Metastatic Liver Carcinoma in the Lung (tissue), 2 donors: ENCODE measurements around a stretch of chr16.

DNA sequence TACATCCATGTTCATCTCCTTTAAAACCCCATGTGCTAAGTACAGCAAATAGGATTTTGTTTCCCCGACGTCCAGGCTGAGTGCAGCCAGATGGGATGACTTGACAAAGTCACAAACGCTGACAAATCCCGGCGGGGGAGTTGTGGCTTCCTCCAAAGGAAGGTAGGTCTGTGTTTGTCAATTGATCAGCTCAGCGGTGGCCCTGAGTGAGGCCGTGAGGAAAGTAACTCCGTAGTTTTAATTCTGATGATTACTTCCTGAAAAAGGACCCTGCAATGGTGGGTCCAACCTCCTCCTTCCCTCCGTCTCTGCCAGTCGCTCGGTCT lies 209.6 kb upstream of the FOXF1 start:
- PRO-cap, 2 experiments = no peak in any of the 2 experiments

- PRO-cap, 2 experiments = no peak in any of the 2 experiments
Measured at GRCh38 chr16:86415181-86415729, 95.1 kb upstream of the FOXF1 start.

- PRO-cap, 2 experiments = no peak in any of the 2 experiments
Measured at GRCh38 chr16:86466469-86467112, 43.7 kb upstream of the FOXF1 start.

- PRO-cap, 2 experiments = no peak in any of the 2 experiments
Measured at GRCh38 chr16:86467113-86467669, 43.1 kb upstream of the FOXF1 start.

GRCh38 chr16:86479371-86479817 lies 30.9 kb upstream of the FOXF1 start:
- PRO-cap, 2 experiments = no peak in any of the 2 experiments

- PRO-cap, 2 experiments = no peak in any of the 2 experiments
Measured at GRCh38 chr16:86488278-86488914, 21.9 kb upstream of the FOXF1 start.

GRCh38 chr16:86497623-86498256 lies 12.6 kb upstream of the FOXF1 start:
- PRO-cap, 2 experiments = peak in 1 of 2 experiments; most common plus-strand start chr16:86497833 (in 1); most common minus-strand start chr16:86497730 (in 1)

GRCh38 chr16:86498257-86499452 lies 11.7 kb upstream of the FOXF1 start:
- PRO-cap, 2 experiments = peak in 1 of 2 experiments; most common plus-strand start chr16:86498801 (in 1); most common minus-strand start chr16:86498519 (in 1)

DNA sequence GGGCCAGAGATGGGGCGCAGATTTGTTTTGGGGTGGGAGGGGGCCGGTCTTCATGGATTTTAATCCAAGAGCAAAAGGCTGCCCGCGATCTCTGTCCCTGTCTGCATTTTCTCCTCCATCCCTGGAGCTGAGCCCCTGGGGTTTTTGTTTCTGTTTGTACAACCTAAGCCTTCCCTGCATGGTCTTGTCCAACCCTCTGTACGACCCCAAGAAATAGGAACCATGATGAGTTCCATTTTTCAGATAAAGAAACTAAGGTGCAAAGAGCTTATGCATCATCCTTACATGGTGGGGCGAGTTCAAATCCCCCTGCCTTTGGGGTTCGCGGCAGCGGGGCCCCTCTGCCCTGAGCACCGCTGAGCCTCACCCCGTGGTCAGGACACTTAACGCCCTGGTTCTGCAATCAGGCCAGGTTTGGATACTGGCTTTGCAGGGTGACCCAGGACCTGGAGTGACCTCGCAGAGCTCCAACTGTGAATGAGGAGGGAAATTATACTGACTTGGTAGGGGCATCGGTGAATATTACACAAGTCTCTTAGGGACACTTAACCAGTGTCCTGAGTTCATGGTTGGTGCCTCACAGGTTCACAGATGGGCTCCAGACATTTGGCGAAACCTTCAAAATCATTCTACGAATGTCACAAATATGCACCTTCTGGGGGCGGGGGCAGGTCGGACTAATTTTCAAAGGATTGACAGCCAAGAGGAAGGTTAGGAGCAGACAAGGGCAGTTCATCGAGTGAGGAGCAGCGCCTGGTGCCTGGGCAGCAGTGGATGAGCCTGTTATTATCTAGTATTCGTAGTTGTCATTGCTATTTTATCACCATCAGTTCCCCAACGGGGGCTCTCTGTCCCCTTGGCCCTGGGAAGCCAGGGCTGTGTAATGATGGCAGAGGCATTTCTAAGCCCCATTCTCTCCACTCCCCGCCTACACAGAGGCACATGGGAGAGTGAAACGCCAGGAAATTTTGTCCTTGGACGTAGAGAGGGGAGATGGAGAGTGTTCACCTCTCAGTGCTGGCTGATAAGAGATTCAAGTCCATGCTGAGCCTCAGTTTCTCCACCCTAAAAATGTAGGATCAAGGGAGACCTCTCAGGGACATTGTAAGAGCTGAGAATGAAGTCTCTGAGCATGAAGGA lies 4.0 kb upstream of the FOXF1 start:
- PRO-cap, 2 experiments = no peak in any of the 2 experiments

- PRO-cap, 2 experiments = no peak in any of the 2 experiments
Measured at GRCh38 chr16:86507199-86507893, 3.0 kb upstream of the FOXF1 start.

DNA sequence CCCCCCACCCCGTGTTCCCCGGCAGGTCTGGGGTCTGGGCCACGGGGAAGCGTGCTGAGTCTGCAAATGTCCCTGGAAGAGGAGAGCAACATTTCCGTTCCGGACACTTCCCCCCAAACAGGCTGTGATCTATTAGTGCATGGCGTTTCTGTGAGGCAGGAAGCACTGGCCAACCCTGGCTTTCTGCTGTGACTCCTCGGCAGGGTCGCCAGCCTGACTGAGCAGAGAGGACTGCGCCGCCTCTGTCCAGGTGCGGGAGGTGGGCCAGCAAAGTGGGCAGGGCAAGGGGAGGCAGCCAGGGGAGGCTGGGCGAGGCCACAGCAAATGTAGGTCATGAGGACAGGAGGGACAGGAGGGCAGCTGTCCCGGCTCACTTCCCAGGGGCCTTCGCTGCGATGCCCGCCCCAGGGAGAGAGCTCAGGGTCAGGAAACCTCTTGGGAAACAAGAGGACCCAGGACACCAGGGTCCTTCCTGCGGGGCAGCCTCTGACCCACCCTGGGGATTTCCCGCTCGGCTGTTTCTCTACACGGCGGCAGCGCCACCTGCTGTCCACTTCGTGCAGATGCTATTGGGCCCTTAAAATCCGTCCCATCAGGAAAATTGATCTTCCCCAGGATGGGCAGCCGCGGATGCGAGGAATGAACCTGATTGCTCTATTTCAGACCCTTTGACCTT lies 9.5 kb downstream of the FOXF1 start:
- PRO-cap, 2 experiments = no peak in any of the 2 experiments

GRCh38 chr16:86569934-86570285 lies 3.3 kb downstream of the FOXC2 start:
- PRO-cap, 2 experiments = no peak in any of the 2 experiments

DNA sequence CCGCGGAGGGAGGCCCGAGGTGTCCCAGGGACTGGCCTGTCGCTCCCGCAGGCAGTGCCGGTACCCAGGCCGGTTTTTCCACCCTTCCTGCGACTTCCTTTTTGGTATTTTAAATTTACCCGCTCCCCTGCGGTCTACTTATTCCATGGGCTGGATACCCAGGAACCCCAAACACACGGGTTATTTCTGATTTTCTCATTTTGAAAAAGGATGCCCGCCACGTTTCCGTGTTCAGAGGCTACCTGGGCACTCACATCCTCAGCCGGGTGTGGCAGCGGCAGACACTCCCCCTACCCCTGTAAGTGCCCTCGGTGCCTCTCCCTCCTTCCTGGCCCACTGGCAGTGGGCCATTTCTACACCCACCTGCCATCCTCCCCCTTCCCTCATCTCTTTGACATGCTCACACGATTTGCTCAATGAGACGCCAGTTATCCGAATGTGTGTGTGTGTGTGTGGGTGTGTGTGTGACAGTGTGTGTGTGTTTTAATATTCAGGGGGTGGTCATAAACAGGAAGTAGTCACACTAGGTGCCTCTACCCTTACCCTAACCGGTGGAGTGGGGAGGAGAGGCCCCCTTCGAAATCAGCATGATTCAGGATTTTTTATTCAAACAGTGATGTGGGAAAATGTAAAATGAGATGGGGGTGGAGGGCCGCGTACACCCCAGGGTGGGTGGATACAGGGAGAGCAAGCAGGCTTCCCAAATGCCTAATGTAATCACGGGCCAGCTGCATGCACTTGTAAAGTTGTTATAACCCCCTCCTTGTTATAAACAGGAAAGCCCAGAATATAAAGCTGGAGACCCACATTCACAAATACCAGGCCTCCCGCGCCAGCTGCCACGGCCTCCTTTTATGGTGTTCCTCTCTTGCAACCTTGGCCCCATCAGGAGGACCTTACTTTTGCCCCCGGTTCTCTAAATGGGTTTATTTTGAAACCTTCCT lies 1.3 kb upstream of the FOXL1 start:
- PRO-cap, 2 experiments = no peak in any of the 2 experiments

GRCh38 chr16:86579020-86580101 lies 1.0 kb downstream of the FOXL1 start:
- PRO-cap, 2 experiments = peak in 1 of 2 experiments; most common plus-strand start chr16:86579211 (in 1); most common minus-strand start chr16:86579122 (in 1)

DNA sequence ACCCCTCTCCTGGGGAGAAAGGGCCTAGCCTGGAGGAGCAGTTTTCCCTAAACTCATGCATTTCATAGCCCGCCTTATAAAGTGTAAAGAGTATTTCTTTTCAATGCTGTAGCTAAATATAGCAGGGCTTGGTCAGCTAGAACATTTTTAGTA lies 7.8 kb downstream of the FOXL1 start:
- PRO-cap, 2 experiments = no peak in any of the 2 experiments

DNA sequence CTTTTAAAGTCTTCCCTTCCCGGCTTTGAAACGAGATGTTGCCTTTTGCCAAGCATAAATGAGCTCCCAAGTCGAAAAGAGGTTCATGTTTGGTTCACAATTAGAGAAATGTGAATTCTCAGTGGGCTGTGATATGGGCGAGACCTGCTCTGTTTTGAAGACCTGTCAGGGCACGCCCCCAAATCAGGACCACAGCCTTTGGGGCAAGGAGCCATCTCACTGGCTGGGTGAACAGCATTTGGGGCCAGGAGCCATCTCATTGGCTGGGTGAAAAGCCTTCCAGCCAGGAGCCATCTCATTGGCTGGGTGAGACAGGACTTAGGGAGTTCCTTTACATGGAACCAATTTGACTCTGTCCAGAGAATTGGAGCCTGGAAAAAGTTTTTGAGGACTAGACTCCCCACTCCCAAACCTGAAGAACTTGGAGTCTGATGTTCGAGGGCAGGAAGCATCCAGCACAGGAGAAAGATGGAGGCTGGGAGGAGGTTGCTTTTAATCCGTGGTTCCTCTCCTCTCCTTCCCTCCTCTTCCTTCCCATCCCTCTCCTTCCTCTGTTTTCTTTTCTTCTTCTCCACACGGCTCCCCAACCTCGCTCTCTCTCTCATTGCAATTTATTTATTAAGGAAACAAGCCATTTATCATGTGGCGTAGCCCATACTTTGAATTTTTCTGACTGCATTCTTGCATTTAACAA lies 19.6 kb downstream of the FOXL1 start:
- PRO-cap, 2 experiments = no peak in any of the 2 experiments

DNA sequence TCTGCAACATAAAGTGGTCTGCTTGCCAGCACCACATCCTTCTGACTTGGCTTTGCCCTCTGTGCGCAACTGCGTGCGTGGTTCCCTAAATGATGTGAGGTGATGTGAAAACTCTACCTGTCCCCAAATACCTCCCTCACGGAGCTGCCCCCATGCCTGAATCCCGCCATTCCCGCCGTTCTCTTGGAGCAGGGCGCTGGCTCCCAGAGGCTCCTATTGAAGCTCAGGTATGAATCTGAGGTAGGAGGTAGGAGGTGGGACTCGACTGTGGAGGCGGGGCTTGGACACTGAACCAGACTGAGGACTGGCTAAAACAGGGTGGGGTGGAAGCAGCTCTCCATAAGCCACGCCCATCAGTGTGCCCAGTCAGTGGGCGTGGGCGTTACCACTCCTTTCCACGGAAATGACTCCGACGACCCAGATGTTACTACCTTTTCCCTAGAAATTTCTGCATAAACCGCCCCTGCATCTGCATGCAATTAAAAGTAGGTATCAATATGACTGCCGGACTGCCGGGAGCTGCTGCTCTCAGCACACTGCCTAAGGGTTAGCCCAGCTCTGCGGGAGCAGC lies 40.9 kb downstream of the FOXL1 start:
- PRO-cap, 2 experiments = no peak in any of the 2 experiments

GRCh38 chr16:86755286-86755687 lies 176.9 kb downstream of the FOXL1 start:
- PRO-cap, 2 experiments = no peak in any of the 2 experiments

- PRO-cap, 2 experiments = no peak in any of the 2 experiments
Measured at GRCh38 chr16:86824504-86825290, 246.3 kb downstream of the FOXL1 start.

- PRO-cap, 2 experiments = no peak in any of the 2 experiments
Measured at GRCh38 chr16:86865811-86866706, 287.7 kb downstream of the FOXL1 start.